Ileum (tissue), 1 donor: ENCODE measurements around the genes PRL, MRS2, ARMH2 and SLC17A2.

DNA sequence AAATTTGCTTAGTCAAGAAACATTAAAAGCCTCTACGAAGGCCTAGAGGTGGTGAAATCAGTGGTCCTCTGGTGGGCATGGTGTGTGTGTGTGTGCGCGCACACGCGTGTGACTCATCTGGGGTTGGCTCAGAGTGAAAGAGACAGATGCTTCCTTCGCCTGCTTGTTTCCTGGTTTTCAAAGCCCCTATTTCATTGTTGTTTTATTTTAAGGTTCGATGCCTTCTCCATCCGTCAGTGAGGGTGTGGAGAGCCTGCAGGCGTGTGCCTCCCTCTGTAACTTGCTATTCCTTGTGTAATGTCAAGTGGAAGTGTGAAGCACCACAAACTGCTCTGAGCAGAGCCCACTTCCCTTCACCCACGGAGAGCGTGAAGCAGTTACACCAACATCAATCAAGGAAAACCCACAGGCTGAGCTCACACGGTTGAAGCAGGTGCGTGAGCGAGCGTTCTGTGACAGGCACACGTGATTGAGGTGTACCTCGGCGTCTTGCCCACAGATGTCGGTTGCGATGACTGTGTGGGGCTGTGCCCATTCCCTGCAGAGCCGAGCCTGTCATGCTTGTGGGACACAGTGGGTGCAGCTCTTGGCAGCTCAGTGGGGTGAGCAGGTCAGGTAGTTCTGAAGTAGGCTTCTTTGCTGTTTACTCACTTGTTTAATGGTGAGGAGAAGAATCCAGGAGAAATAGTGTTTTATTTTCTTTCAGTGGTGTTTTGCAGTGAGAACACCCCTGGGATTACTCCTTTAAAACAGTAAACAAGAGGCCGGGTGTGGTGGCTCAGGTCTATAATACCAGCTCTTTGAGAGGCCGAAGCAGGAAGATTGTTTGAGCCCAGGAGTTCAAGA lies 233.8 kb downstream of the PRL start:
- PRO-cap = no peak

DNA sequence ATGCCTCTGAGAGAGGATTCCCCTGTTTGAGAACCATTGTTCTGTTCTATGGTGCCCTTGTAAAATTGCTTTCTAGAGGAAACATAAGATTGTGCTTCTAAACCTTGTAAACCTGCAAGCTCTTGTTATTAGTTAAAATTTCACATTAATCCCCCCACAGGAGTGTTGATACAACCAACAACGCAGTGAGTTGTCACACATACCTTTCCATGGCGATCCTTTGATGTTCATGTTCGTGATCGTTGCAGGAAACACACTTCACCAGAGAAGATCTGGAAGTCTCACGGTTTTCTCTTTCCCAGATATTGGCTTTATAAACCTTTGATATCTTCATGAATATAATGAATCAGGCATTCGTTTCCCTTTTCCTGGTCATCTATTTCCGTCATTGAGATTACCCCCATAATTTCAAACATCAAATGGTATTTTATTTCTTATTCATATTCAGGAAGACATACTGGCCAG lies at the start of gene PRL:
Gene PRL (minus strand): TSS at position 285 of the 465 bp plus-strand sequence.
- PRO-cap = no peak

GRCh38 chr6:23534758-23535083 lies 591.3 kb upstream of the NRSN1 start:
- PRO-cap = no peak

DNA sequence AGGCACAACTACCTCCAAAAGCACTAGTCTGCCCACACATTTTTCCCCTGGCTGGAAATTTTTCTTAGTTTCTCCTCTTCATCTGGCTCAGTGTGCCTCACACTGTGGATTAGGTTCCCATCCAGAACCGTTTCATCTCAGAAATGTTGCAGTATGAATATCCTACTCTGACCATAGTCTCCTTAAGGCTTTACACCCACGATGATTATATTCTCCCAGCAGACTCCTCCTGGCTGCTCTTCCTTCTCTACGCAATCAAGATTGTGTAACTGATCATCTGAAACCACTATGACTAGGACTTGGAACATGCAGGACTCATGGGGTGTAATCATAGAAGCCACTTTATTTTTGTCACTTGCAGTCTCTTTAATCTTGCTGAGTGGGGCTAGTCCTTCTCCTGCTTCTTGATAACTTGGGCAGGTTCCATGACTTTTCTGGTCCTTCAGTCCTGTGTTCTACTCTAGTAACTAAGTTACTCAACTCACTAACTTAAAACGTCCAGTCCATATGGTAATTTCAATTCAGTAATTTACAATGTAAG lies 7.7 kb upstream of the MRS2 start:
- PRO-cap = no peak

DNA sequence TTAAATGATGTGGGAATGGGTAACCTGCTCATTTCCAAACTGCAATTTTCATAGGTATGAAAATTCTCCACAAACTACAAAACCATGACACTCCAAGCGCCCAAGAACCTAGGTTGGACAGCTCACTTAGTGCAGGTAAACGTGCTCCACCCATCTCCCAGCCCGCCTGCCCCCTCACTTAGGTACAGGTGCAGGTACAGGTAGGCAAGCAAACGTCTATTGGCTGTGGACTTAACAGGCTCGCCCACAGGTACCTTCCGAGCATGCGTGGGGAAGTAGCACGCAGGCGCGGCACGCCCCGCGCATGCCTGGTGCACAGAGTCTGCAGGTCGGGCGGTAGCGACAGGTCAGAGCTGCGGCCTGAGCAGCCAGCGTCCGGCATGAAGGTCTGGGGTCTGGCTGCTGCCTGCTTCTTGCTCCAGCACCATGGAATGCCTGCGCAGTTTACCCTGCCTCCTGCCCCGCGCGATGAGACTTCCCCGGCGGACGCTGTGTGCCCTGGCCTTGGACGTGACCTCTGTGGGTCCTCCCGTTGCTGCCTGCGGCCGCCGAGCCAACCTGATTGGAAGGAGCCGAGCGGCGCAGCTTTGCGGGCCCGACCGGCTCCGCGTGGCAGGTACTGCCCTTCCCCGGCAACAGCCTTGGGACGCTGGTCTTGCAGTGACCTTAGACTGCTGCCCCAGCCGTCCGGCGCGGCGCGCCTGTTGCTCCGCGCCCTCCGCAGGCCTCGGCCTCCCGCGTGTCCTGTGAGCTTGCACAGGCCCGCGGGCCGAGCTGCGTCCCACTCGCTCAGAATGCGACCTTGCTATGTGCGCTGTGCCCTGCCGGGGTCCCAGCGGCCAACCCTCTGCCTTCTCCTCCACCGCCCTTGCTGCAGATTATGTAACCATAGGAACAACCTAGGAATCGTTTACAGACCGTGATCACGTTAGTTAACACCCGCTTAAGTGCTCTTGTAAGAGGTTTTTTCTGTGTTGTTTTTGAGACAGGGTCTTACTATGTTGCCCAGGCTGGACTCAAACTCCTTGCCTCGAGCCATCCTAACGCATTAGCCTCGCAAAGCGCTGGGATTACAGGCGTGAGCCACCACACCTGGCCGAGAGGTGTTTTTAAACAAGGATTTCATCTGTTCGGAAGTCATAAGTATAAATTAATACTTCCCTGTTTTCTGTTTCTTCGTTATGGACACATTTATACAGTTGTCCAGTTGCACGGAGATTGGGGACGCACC lies at the start of gene MRS2:
Gene MRS2 (plus strand): TSS at position 316 of the 1,231 bp plus-strand sequence.
- PRO-cap = bidirectional peak, plus-strand start at position 331 of the sequence, minus-strand start at position 168 of the sequence

DNA sequence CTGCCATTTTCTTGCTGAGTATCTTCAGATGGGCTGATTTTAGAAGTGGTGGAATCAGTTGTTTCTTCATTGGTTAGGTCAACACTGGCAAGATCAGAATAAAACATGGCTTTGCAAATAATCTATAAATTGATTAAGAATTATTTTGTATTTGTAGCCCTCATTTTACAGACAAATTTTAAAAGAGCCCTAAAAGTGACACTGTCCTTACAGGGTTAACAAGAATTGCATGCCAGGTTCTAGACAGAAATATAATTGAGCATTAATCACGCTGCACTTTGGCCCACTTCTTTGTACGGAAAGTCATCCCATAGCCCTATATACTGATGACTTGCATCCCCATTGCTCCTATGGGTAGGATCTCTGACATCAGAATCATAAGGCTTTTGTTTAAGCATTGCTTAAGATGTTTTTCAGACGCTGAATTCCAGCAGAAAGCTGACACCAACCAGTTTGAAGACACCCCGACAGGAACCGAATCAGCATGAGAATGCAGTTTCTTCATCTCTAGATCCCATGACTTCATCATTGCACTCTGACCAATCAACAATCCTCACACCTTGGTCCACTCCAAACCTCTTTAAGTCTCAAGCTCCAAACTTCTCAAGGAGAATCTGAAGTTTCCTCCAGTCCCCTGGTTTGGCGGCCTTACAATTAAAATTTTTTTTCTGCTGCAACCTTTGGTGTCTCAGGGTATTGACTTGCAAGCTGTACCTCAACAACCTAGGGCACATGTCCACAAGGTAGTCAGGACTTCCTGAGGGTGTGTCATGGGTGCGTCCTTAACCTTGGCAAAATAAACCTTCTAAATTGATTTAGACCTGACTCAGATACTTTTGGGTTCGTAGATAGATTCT lies 7.8 kb downstream of the TDP2 start:
- PRO-cap = no peak

- PRO-cap = no peak
These were observed at the start of gene ARMH2 for GRCh38 chr6:24798670-24799142. Gene ARMH2, minus strand, starts transcription at chr6:24798917.

GRCh38 chr6:24919448-24919991 lies 16.2 kb downstream of the RIPOR2 start:
- PRO-cap = no peak

- PRO-cap = no peak
These were observed 5.4 kb downstream of the RIPOR2 start for GRCh38 chr6:24930459-24930723.

GRCh38 chr6:24961004-24961526 lies 25.3 kb upstream of the RIPOR2 start:
- PRO-cap = no peak

GRCh38 chr6:25085701-25086230 lies 150.0 kb upstream of the RIPOR2 start:
- PRO-cap = no peak

- PRO-cap = no peak
These were observed 109.4 kb upstream of the CARMIL1 start for GRCh38 chr6:25169510-25170355.

- PRO-cap = no peak
These were observed 12.8 kb upstream of the CARMIL1 start for GRCh38 chr6:25266386-25266855.

- PRO-cap = no peak
These were observed 717 bp upstream of the CARMIL1 start for GRCh38 chr6:25278450-25278864.

DNA sequence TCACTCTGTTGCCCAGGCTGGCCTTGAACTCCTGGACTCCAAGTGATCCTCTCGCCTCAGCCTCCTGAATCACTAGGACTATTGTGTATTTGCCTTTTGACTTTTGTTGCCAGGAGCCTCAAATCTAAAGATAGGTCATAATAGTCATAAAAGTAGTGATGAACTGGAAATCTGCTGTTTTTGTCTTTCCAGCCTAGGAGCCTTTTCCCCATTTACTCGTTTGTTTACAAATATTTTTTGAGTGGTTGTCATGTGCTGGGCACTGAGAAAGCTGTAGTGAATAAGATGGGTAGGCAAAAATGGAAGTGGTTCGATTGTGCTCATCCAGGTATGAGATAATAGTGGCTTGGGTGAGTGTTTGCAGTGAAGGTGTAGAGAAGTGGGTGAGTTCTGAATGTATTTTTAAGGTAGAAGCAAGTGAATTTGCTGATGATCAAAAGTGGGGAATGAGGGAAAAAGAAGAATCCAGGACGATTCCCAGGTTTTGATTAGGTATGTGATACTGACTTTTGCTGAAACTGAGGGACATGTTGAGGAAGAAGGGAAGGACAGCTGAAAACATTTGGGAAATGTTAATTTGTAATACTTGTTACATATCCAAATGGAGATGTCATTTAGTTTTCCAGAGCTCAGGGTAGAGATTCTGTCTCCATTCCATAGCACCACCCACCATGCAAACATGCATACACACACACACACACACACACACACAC lies 53.0 kb downstream of the CARMIL1 start:
- PRO-cap = no peak

- PRO-cap = no peak
These were observed 125.5 kb downstream of the CARMIL1 start for GRCh38 chr6:25404613-25405148.

DNA sequence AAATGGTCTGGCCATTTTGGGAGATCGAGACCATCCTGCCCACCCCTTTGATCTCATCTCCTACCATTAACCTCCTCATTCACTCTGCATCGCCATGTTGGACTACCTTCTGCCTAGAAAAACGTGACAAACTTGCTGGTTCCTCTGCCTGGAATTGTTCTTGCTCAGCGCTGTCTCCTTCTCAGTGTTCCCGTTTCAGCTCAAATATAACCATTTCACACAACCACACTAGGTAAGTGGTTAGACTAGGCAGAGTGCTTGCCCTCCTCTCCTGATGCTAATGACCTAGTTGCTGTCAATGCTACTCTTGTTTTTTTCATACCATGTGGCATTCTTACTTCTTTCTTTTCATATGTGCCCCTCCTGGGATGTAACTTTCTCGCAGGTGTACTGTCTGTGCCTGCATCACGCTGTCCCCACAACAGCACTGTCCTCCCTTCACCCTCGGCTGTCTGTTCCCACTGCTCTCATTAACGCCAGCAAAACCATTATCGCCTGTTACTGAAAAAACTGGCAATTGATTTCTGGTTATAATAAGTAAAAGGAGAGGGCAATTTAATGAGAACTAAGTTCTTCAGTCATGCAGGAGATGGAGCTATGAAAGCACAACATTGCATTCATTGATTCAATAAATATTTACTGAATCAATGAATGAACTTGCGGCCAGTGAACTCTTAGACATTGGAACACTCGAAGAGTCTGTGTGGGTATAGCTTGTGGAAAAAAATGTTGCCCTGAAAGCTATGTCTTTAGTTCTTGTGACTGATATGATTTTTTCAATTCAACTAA lies 1.8 kb downstream of the SLC17A4 start:
- PRO-cap = no peak

DNA sequence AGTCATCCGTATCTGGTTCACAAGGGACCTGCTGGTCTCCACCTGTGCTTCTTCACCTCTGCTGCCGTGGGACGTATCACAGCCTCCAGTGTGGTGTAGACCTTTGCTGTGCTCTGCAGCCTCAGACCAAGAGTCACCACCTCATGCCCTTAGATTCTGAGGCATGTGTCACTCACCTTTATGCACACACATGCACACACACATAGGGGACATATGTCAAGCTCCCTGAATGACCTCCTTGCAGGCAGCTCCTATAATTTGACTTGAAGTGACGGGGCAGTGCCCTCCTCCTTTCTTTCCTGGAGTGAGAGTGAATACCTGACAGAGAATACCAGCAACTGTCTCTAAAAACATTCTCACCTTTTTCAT lies 3.4 kb downstream of the SLC17A4 start:
- PRO-cap = no peak

DNA sequence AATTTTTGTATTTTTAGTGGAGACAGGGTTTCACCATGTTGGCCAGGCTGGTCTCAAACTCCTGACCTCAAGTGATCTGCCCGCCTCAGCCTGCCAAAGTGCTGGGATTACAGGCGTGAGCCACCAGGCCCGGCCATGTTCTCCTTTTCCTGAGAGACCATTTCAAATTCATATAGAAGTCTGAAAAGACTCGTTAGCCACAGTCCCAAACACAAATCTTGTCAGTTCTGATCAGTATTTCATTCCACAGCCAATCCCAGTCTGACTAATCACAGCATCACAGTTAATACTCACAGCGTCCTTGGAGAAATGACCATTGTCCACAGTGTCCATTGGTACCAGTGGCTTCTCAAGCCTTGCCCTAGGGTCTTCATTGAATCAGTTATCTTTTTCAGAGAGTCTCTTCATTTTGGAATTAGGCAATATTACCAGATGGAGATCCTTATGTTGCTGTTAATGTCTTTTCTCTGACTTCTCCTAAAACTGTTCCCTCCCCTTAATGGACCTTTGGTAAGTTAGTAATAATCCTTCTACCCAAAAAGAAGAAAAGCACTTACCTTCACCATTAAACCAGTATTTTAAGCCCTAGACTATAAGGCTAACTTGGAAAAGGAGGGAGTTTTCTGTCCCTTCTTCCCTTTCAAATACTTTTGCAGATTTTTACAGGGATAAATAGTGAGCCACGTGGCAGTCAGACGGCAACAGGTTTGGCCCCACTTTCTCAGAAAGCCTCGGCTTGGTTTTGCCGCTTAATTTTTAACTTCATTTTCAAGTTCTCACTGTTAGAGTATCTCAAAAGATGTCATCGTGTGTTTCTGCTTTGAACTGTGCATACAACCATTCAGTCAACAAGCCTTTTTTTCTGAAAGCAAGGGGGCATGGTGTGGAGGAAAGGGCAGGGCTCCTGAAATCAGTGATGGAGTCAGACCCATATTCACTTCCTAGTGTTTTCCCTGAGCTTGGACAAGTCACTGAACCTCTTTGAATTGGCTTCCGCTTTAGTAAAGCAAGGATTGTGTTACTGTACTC lies at the start of gene SLC17A2:
Gene SLC17A2 (minus strand): TSS at position 709 of the 1,029 bp plus-strand sequence.
- PRO-cap = no peak

DNA sequence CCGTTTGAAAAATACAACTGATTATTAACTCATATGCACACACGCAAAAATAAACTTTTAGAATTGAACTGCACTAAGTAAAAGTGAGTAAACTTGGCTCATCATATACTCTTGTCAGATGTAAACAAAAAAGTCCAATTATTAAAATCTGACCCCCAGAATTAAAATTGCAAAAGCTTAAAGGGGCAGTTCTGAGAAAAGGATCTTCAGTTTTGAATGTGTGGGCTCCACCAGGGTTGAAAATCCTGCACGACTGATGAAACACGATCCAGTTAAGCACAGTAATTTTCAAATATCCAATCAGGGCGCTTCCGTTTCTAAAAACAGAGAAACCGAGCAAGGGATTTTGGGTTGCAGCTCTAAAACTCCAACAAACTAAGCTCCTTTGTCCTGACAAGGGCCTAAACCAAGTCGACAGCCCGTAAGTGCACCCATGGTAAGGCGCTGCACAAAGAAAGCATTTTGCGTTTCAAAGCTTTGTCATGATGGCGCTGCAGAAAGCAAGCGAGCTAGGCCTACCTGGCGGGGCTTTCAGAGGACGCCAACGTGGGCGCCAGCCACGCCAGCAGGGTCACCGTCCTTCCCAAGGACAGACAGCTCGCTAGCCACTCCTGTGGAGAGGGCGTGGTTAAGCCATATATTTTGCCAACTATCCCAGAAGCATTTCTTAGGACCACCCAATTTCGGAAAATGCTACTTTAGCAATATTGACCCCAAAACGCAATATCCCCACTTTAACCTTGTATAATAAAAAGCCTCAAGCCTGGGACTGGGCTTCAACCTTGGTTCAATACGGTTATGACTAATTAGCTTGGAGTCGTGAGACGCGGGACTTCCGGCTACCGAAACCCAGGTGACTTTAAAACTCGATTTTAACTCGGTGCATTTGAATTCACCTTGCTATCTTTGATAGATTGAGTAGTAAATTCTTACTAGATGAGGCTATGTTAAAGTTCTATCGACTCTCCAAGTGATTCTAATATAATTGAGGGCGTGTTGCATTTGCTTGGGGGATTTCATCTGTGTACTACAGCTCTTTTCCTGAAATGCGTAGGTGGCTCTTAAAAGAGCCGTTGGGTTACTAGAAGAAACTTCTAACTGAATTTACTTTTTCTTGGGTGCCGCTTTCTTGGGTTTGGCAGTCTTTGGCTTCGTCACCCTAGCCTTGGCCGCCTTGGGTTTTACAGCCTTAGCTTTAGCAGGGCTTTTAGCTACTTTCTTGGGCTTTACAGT lies 1.2 kb downstream of the H1-1 start:
- PRO-cap = no peak